Ovary (tissue), 7 donors: ENCODE measurements around a stretch of chr14.

DNA sequence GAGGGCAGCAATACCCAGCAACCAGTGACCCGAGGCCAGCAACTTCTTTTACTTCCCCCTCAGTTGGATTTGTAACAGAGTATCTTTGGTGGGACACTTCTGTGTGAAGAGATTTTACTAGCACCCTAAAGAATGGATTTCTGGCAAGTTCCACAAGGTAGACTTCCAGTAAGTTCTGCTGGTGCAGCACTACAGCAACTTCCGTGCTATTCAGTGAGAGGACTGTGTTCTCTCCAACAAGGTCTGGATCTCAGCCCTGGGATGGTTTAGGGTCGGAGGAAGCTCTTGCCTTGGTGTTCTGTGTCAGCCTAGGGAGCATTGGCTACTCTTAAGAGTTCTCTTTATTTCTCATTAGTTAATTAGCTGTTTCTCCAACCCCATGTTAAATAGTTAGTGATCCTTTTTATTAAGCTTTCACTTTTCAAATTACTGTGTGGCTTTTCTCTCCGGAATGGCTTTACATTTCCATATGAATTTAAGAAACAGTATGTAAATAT lies 70.5 kb downstream of the FUT8 start:
- PRO-cap, 7 experiments: no peak in any of the 7 experiments
- RAMPAGE, long total RNA, 2 experiments: no peak in any of the 2 experiments

DNA sequence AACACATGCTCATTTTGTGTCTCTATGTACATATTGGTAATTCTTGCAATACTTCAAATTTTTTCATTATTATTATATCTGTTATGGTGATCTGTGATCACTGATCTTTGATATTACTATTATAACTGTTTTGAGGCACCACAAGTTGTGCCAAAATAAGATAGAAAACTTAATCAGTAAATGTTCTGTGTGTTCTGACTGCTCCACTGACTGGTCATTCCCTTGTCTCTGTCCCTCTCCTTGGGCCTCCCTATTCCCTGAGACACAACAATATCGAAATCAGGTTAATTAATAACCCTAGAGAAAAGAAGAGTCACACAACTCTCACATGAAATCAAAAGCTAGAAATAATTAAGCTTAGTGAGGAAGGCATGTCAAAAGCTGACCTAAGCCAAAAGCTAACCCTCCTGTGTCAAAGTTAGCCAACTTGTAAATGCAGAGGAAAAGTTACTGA lies 53.9 kb upstream of the CCDC196 start:
- PRO-cap, 7 experiments: no peak in any of the 7 experiments
- RAMPAGE, long total RNA, 2 experiments: no peak in any of the 2 experiments

GRCh38 chr14:66841006-66841483 lies 333.1 kb downstream of the GPHN start:
- PRO-cap, 7 experiments: no peak in any of the 7 experiments
- RAMPAGE, long total RNA, 2 experiments: no peak in any of the 2 experiments

GRCh38 chr14:67242209-67242676 lies 1.0 kb downstream of the PALS1 start:
- PRO-cap, 7 experiments: no peak in any of the 7 experiments
- RAMPAGE, long total RNA, 2 experiments: no peak in any of the 2 experiments

GRCh38 chr14:67441552-67442159 lies 29.7 kb upstream of the PLEK2 start:
- PRO-cap, 7 experiments: no peak in any of the 7 experiments
- RAMPAGE, long total RNA, 2 experiments: no peak in any of the 2 experiments

DNA sequence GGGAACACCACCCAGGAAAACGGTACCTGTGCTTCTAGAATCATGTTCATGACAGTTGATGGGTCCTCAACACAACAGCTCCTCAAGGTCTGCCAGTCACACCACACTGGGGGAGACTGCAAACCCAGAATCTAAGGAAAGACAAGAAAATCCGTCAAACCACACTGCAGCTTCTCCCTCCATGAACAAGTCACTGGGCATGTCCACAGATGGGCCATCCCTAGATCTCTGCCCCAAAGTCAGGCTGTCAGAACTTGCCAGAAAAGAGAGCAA lies 36.2 kb downstream of the ZFYVE26 start:
- PRO-cap, 7 experiments: no peak in any of the 7 experiments
- RAMPAGE, long total RNA, 2 experiments: no peak in any of the 2 experiments

DNA sequence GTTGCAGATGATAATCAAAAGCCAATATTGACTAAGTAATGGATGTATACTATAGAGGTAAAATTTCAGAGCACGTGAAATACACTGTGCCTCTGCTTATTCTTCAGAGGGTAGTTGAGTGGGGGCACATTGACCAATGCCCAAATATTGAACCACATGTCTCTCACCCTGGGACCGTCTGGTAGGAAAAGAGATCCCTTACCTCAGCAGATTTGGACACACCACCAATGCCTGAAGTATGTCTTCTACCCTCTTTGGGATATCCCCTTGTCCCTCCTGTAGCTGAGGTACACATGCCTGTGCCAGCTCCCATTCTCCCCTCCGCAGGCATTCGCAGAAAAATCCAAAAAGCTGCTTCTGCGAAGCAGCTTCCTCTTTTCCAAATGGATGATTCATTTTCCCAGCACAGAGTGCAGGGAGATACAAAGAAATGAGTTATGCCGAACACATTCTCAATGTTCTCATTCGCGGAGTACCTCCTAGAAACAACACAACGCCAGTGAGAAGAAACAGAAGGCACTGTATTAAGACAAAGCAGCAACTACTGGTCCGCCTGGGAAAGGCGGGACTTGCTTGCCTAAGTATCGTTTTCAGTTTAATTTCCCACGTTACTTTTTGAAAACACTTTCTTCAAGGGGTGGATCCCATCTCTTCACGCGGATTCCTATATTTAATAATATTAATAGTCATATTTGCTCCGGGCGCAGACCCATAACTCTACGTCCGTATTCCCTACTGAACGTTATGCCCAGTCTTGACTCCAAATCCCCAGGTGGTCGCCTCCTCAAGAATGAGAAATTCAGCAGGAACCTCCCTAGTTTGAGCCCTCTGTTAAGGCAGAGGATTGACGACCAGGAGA lies 593 bp downstream of the ZFYVE26 start:
- PRO-cap, 7 experiments: peak in 1 of 7 experiments; most common plus-strand start position 512 of the sequence (in 1)
- RAMPAGE, long total RNA, 2 experiments: no peak in any of the 2 experiments

- PRO-cap, 7 experiments: peak in 1 of 7 experiments; most common plus-strand start chr14:68088643 (in 1); most common minus-strand start chr14:68088597 (in 1)
- RAMPAGE, long total RNA, 2 experiments: no peak in any of the 2 experiments
Measured at GRCh38 chr14:68088303-68089031, 268.9 kb downstream of the RAD51B start.

DNA sequence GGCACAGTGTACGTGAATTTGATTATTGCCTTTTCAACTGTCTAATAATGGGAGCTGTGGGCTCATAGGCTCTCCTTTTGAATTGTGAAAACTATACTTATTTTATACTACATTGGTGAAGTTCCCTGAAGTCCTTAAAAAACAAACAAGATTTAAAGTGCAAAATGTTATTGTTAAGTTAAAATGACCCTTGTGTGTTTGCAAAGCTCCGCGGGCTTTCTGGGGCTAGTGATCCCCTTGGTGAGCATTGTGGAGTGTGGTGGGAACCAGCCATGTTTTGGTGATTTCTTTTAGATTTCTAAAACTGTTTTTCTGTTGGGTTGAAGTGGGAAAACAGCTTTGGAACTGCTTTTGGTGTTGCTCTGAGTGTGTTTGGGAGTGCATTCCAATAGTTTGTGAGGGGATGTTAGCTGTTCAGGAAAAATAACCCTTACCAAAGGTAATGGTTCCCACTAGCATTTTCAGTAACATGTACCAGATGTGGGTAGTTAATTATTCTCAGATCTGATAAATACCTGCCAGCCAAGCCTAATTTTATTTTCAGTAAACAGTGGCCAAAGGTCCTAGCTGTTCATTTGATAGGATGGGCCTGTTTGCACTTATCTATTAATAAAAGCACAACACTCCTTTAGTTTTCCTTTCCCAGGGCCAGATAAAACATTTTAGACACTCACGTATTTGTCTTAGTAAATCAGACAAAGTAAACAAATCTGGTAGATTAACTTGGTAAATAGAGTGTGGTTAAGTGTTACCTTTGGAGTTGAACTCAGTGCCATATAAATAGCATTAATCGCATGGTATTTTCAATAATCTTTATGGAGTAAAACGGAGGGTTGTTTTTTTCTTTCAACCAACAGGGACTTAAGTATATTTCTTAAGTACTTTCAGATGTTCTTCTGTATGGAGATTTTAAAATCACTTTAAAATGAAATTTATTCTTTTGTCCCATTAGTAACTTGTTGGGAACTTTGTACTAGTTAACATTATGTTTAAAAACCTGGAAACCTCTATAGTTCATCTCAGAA lies 345.1 kb downstream of the RAD51B start:
- PRO-cap, 7 experiments: no peak in any of the 7 experiments
- RAMPAGE, long total RNA, 2 experiments: no peak in any of the 2 experiments

DNA sequence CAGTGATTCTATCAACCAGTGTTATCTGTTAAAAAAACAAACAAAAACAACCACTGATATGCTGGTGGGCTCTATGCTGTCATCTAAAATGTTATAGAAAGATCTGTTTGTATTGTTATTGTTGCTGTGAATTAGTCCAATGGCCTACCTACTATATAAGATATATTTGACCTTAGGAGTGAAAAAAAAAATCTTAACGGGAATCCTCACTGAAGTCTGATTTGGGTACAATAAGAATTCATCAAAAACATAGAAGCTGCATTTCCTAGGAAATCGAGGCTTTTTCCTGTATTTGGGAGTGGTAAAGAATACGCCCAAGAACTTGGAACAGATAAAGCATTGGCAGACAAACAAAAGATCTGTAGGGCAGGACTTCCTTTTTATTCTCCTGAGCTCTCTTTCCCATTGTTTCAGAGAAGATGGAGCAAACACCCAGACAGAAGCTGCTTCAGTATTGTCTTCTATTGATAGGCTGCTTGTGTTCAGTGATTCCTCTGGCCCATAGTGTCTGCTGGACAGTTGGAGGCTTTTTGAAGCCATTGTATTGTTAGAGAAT lies 424.5 kb downstream of the RAD51B start:
- PRO-cap, 7 experiments: no peak in any of the 7 experiments
- RAMPAGE, long total RNA, 2 experiments: no peak in any of the 2 experiments

GRCh38 chr14:68247781-68248199 lies 428.2 kb downstream of the RAD51B start:
- PRO-cap, 7 experiments: no peak in any of the 7 experiments
- RAMPAGE, long total RNA, 2 experiments: no peak in any of the 2 experiments

DNA sequence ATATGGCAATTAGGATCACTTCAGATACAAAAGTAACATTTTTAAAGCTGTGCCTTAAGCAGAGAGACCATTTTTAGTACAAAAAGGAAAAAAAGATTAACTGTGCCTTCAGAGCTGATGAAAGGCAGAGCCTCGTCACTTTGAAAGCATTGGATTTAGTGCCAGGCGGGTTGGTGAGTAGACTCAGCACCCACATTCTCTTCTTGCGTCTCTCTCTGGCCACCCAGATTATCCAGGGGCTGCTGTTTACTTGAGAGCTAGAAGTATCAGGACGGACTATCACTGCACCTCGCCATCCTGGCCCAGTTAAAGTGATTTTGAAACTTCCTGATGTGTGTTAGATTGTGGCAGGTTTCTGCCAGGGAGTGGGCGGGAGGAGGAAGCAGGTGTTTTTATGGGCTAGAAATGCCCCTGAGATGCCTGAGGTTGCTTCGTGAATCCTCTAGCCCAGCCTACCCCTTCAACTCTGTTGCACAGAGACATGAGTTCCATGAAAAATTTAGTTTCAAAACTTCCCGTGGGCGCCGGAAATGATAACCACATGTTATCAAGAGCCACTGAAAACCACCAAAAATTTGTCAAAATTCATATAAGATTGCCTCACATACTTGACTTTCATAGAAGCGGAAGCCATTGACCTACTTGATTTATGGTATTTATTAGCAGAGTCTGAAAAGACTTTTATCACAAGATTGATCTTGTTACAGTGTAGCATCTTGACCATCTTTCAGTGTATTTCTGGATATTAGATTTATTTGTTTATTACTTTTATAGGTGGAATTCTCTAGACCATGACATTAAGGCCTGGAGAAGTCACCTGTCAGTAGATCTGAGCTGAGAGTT lies 466.0 kb downstream of the RAD51B start:
- PRO-cap, 7 experiments: no peak in any of the 7 experiments
- RAMPAGE, long total RNA, 2 experiments: no peak in any of the 2 experiments

DNA sequence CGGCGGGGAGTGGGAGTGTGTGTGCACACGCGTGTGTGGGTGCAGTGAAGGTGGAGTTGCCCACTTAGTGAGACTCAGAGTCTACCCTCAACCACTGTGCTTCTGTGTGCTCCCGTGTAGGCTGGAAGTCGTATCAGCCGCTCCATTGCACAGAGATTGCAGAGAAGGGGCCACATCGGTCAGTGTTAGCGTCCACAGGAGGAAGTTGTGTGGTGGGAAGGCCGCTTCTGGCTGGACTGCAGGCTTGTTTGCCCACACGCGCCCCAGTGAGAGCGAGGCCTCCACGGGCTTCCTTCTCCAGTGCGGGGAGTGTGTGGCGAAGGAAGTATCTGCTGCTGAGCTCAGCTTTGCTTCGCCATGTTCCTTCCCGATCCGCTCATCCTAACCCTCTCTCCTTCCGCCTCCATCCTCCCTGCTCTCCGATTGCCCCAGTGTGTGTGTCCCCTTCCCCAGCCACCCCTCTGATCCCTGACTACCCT lies 429.1 kb downstream of the ZFP36L1 start:
- PRO-cap, 7 experiments: no peak in any of the 7 experiments
- RAMPAGE, long total RNA, 2 experiments: no peak in any of the 2 experiments

- PRO-cap, 7 experiments: no peak in any of the 7 experiments
- RAMPAGE, long total RNA, 2 experiments: no peak in any of the 2 experiments
Measured at GRCh38 chr14:68364822-68365592, 427.9 kb downstream of the ZFP36L1 start.

DNA sequence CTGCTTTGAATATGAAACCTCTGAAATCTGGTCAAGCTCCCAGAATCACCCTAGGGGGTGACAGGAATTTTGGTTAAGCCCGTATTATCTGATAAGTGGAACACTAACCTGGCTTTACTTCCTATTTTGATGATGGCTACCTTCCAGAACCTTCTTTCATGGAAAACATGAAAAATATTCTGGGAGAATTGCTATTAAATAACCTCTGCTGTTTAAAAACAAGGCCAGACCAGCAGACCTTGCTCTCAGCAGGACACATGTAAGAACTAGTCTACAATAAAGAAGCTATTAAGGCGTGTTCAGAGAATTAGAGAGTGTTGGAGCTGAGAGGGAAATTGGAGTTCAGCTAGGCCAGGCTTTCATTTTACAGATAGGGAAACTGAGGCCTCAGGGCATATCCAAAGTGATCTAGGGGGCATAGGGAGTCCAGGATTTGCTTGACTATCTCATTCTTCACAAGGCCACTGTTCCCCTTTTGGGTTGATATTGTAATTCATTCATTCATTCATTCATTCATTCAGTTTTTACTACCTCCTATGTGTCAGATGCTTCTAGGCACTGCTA lies 281.4 kb downstream of the ZFP36L1 start:
- PRO-cap, 7 experiments: no peak in any of the 7 experiments
- RAMPAGE, long total RNA, 2 experiments: no peak in any of the 2 experiments

DNA sequence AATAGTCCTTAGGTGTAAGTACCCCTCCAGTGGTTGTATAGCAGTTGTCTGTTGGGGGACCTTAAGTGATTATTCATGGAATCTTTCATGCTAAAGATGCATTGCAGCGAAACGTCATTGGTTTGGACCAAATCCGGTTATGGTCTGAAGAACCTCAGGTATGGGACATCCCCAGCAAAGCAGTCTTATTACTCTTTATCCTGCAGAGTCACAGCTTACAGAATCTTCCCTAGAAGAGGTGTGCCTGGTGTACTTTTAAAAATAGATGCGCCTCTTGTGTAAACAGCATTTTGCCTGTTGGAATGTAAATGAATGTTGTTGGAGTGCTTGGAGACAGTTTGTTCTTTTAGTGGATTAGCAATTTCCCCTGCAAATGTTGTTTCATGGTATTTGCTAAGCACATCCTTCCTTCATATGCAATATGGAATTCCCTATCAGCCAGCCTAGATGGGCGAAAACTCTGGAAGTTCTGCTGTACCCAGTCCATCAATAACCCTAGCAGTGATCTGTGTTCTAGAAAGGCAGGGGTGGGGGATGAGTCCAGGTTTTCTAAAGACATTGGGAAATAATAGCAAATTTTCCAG lies 242.5 kb downstream of the ZFP36L1 start:
- PRO-cap, 7 experiments: no peak in any of the 7 experiments
- RAMPAGE, long total RNA, 2 experiments: no peak in any of the 2 experiments

DNA sequence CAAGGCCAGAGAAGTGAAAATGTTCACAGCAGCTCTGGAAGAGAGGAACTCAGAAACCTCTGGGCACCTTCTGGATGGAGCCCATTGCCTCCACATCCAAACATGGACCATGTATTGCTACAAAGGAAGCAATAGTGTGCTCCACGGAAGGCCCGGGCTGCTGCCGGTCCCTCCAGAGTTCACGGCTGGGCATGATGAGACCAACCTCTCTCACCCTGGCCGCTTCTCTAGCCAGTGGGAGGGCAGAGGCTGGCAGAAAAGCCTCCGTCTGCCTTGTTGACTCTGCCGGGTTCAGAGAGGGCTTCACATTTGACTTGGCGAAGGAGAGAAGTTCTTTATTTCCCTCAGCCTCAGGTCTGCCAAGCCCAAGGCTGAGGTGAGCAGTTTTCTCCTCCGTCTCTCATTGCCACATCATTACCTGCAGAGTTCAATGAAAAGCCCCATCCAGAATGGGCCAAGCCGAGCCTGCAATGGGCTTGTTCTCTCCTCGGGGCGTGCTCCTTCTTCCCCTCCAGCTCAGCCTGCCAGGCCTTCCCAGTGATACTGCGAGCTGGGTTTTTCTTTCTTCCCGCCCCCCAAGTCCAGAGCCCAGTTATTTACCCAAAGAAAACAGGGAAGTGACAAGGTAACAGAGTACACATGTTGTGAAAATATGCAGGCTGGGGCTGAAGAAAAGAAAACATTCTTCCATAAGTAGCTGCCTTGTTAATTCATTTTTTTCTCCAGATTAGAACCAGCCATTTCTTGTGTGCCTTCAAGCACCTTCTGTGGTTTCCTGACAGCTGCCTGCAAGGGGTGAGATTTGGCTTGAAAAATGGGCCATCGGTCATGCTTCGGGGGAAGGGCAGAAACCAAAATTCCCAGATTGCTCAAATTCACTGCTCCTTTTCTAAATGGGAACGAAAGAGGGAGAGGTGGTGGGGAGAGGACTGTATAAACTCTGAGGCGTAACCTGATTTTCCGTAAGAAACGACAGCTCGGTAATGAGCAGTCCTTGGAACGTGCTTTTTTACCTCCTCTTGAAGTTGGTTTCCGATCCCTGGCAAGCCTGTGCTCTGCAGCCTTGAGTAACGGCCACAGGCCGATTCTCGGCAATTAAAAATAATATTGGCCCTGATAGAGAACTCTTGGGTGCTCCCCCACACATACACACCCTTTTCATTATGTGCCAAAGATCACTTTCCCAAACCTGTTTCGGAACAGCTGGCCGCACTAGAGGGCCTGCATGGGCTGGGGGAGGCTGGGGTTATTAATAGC lies 229.6 kb downstream of the ZFP36L1 start:
- PRO-cap, 7 experiments: peak in 7 of 7 experiments; most common plus-strand start position 899 of the sequence (in 2); most common minus-strand start position 533 of the sequence (in 4)
- RAMPAGE, long total RNA, 2 experiments: no peak in any of the 2 experiments

DNA sequence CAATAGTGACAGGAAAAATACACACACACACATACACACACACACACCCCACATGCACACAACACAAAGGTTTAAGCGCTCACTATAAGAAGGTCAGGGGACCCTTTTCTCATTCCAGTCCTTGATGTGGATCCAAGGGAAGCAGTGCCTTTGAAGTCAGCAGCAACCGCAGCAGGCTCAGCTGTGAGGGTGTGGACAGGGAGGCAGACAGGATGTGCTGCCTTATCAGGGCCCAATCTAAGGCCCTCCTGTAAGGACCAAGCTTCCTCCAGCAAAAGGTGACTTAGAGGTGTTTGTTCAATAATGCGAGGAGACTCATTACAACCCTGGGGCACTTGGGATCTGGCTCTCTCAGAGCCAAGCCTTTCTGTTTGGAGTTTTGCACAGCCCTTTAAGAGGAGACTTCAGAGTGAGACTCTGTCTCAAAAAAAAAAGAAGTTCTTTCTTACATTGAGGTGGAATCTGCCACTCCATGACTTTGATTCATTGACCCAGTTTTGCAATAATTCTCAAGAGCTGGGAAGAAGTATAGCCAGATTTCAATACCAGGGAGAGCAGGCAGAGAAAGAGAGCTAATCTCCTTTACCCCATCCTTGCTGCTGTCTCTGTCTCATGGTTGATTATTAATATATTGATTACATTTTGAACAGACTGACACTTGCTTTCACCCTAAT lies 227.7 kb downstream of the ZFP36L1 start:
- PRO-cap, 7 experiments: peak in 1 of 7 experiments; most common plus-strand start position 117 of the sequence (in 1)
- RAMPAGE, long total RNA, 2 experiments: no peak in any of the 2 experiments

GRCh38 chr14:68620003-68620556 lies 172.8 kb downstream of the ZFP36L1 start:
- PRO-cap, 7 experiments: no peak in any of the 7 experiments
- RAMPAGE, long total RNA, 2 experiments: no peak in any of the 2 experiments

DNA sequence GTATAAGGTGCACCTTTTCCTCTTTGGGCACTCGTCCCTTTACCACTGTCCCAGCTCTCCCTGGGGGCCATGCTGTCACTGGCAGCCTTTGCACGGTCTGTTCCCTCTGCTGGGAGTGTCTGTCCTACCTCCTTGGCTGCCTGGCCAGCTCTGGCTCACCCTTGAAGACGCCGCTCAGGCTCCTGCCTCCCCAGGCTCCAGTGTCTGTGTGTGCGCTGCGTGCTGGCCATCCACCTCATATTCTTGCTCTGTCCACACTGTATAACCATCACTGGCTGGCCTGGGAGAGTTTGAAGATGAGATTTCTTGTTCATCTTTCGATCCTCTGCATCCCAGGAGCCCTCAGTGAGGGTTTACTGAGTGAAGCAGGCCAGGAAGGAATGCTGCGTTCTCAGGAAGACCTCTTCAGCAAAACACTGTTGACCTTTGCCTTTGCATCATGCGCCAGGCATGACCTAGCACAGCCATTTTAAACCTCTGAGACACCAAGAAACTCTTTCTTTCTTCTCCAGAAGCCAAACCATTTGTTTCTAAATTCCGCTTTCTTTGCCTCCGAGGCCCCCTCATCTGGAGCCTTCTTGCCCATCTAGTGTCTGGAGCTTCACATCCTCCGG lies 161.1 kb downstream of the ZFP36L1 start:
- PRO-cap, 7 experiments: peak in 1 of 7 experiments; most common plus-strand start position 461 of the sequence (in 1); most common minus-strand start position 355 of the sequence (in 1)
- RAMPAGE, long total RNA, 2 experiments: no peak in any of the 2 experiments